ENCODE measurements around the gene SMARCA2.

- RRBS = 1% methylated on average over 4 of the region's 88 CpGs
Measured at GRCh38 chr9:113998-114825, 4.0 kb downstream of the FOXD4 start.

GRCh38 chr9:210870-211406 is 3.7 kb upstream of the DOCK8 start:
- RRBS = no CpG with 5 or more reads among the region's 8 CpGs

DNA sequence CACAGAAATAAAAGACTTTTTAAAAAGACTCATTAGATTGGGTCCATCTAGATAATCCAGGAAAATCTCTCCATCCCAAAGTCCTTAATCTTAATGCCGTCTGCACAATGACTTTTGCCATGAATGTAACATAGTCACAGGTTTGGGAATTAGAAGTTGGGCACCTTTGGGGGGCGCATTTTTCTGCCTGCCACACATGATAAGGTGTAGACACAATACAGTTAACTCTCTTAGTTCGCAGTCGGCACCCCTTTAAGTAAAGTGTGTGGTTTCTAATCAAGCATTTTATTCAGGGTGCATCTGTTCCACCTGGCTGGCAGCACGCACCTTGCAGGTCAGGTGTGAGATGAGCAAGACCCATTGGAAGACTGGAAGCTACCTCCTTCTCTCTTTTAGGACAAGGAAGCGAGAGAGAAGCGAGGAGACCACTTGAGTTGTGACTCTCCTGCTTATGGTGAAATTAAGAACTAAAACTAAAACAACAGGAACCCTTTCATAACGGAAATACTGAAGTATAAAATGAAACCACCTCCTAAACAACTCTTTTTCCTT is 32.2 kb downstream of the KANK1 start:
- RRBS = no CpG with 5 or more reads among the region's 8 CpGs

DNA sequence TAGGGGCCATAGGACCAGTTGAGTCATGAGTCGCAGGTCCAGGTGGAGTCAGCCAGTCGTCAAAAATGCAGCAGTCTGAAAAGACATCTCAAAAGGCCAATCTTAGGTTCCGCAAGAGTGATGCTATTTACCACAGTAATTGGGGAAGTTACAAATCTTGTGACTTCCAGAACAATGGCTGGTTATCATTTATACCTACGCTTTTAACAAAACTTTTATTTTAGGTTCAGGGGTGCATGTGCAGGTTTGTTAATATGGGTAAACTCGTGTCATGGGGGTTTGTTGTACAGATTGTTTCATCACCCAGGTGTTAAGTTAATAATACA is 61.1 kb downstream of the KANK1 start:
- RRBS = no CpG with 5 or more reads among the region's 5 CpGs

DNA sequence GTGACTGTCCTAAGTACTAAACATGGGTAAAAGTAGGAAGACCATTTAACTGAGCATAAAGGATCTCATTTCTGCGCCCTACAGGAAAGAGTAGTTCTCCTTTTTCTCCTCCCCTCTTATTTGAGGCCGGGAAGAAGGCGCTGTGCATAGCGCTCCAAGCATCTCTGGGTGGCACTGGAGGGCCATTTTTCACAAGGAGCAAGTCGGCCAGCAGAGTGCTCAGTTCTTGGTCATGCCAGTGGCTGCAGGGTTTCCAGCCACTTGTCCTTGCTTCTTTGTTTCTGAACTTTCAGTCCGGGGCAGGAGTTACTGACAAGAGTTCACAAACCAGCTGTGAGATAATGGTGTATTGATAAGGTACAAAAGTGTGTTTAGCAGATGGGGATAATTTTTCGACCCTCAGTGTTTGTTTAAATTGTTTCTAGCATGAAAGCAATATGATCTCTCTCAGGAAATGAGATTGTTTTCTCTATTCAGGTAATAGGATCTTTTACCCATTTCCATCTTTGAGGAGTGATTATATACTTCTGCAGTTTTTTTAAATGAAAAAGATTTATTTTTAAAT is 109.4 kb downstream of the KANK1 start:
- RRBS = no CpG with 5 or more reads among the region's 7 CpGs

DNA sequence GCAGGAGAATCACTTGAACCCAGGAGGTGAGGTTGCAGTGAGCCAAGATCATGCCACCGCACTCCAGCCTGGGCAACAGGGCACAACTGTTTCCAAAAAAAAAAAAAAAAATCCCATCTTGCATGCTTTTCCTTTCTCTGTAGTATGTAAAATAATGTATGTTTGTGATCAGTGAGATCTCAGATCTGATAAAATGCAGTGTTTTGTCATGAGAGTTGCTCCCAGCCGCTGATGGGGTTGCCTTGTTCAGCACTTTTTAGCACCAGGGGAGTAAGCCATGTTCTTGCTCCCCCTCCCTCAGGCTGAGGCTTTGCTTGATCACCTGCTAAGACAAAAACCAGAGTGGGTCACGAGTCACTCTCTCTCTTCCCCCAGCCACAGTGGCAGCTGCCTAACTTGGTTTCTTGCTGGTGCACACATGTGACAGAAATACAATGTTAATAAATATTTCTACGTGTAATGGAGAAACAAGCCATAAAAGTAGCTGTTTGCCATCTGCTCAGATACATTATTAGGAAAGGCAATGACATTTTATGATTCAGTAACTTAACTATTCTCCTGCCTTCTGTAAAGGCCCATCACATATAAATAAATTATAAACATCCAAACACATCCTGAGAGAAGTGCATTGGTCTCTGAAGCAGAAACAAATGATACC is 124.6 kb downstream of the KANK1 start:
- RRBS = no CpG with 5 or more reads among the region's 4 CpGs

GRCh38 chr9:708077-709108 is 133.1 kb upstream of the DMRT1 start:
- RRBS = no CpG with 5 or more reads among the region's 14 CpGs

GRCh38 chr9:732103-732754 is 109.3 kb upstream of the DMRT1 start:
- RRBS = no CpG with 5 or more reads among the region's 6 CpGs

DNA sequence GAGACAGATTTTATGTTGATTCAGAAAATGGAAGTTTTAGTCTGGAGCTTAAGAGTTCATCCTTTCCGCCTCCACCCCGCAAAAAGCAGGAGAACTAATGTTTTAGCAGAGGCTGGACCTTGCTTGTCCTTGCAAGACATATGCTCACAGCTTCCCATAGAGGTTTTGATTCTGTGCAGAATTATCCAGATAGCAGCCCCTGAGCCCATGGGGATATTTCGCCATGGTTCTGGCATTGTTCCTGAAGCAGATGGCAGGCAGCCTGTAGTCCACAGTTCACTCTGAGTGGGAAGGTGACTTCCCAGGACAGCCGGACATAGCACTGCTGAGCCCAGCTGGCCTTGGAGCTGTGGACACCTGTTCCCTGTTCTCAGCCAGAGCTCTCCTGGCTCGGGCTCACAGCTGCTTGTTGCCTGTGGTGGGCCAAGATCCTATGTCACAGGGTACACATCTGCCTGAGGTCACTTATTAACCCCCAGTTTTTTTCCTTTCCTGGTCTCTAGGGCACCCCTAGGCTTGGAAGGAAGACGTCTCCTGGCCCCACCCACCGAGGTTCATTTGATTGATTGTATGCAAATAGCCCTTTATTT is 96.7 kb upstream of the DMRT1 start:
- RRBS = no CpG with 5 or more reads among the region's 7 CpGs

DNA sequence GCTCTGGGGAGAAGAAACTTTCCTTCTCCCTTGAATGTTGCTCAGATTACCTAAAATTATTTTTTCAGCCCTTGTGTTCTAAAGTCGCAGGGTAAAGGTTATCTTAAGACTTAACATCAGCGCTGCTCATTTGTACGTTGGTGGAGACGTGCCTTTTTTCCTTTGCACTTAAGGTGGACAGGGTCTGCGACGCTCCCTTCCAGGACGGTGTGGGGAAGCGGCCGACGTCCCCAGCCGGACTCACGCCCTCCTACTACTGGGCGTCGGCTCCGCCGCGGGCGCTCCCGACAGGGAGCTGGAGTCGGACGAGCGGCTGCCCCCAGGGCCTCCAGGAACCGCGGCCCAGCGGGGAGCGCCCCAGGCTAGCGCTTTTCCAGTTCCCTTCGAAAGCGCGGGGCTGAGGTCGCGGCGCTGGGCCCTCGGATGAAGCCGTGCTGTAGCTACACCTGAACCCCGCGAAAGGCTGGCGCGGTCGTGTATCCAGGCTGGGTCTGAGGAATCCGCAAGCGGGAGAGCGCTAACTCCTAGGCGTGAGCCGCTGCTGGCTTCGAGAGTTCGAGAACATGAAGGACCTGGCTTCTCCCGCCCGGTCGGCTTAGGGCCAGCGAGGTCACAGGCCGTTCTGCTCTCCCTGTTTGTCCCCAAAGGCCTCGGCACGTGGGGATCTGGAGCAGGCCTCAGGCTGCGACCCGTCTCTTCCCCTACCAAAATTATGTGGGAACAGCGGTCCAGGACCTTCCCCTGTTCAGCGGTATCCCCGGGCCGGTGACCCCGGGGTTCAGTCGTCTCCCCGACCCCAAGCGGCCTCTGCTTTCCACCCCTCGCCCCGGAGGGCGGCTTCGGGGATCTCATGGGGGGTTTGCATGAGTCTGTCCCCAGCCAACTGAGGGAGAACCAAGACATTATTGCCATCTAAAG is 3.8 kb upstream of the DMRT3 start:
- RRBS = 77% methylated on average over 6 of the region's 68 CpGs

DNA sequence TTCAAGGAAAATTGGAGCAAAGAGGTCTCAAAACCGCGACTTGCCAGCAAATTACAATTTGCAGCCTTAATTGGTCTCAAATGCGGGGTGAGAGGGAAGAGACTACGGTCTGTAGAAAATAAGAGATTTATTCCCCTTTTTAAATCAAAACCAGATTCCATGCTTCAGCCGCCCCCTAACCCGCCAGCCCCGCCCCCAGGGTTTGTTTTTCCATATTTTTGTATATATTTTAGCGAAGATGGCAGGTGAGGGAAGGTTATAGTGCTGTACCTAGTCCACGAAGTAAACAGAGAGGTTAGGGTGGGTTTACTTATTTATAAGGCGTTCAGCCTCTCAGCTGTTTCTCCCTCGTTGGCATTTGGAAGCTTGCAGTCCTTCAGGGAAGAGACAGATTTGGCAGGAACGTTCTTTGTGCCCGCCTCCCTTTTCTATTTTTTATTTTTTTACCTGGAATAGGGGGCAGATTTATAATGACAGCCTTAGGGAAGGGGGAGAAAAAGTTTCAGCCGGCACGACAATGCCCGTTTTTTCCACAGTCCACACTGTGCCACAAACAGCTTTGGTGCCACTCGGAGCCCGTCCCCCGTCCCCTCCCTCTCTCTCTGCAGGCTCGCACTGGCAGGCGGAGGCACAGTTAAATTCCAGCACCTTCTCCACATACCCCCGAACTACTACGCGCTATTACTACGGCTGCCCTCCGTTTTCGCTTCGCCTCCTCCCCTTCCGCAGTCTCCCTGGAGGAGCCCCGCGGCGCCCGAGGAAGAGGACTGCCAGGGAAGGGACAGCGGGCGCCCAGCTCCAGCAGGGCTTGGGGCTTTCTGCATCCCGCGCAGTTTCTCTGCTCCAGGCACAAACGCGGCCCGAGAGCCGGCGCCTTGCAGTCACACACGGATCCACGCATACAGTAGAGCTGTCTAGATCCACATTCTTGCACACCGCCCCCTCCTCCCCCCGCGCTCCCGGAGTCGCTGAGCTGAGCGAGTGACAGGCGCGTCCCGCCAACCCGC is 676 bp upstream of the SMARCA2 start:
- RRBS = under 1% methylated on average over 14 of the region's 54 CpGs

GRCh38 chr9:2015175-2015701 is at the start of gene SMARCA2:
Gene SMARCA2 (plus strand): TSS chr9:2015347.
- RRBS = 2% methylated on average over 10 of the region's 42 CpGs

- RRBS = under 1% methylated on average over 27 of the region's 54 CpGs
Measured at GRCh38 chr9:2016663-2017263, 1.6 kb downstream of the SMARCA2 start.

- RRBS = no CpG with 5 or more reads among the region's 13 CpGs
Measured at GRCh38 chr9:2161324-2162164, 146.4 kb downstream of the SMARCA2 start.

GRCh38 chr9:2623314-2624239 is 2.0 kb downstream of the VLDLR start:
- RRBS = no CpG with 5 or more reads among the region's 33 CpGs

DNA sequence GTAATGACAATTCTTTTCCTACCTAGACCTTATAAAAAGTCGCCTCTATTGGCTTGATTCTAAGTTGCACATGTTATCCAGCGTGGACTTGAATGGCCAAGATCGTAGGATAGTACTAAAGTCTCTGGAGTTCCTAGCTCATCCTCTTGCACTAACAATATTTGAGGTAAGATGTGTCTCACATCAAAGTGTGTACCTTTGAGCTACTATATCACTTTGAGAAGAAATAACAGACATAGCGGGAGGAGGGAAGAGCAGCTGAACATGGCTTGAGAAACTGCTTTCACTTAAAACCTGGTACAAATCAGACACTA is 26.6 kb downstream of the VLDLR start:
- RRBS = no CpG with 5 or more reads among the region's 4 CpGs

GRCh38 chr9:2718167-2718620 is 884 bp downstream of the KCNV2 start:
- RRBS = no CpG with 5 or more reads among the region's 50 CpGs

GRCh38 chr9:2809929-2810572 is 33.8 kb downstream of the PUM3 start:
- RRBS = no CpG with 5 or more reads among the region's 2 CpGs

GRCh38 chr9:3434115-3435021 is 91.4 kb downstream of the RFX3 start:
- RRBS = no CpG with 5 or more reads among the region's 6 CpGs

GRCh38 chr9:3505582-3506670 is 19.9 kb downstream of the RFX3 start:
- RRBS = no CpG with 5 or more reads among the region's 4 CpGs

All from PFSK-1 (cell line).